Non-pigmented ciliary epithelial cell (primary cell): ENCODE data around the genes ZBTB5 and FRMPD1.

- RRBS: no CpG with 5 or more reads among the region's 6 CpGs
Measured at GRCh38 chr9:35695850-35696543, 6.3 kb upstream of the TPM2 start.

GRCh38 chr9:35715057-35715937, 16.7 kb downstream of the TLN1 start:
- RRBS: no CpG with 5 or more reads among the region's 7 CpGs

DNA sequence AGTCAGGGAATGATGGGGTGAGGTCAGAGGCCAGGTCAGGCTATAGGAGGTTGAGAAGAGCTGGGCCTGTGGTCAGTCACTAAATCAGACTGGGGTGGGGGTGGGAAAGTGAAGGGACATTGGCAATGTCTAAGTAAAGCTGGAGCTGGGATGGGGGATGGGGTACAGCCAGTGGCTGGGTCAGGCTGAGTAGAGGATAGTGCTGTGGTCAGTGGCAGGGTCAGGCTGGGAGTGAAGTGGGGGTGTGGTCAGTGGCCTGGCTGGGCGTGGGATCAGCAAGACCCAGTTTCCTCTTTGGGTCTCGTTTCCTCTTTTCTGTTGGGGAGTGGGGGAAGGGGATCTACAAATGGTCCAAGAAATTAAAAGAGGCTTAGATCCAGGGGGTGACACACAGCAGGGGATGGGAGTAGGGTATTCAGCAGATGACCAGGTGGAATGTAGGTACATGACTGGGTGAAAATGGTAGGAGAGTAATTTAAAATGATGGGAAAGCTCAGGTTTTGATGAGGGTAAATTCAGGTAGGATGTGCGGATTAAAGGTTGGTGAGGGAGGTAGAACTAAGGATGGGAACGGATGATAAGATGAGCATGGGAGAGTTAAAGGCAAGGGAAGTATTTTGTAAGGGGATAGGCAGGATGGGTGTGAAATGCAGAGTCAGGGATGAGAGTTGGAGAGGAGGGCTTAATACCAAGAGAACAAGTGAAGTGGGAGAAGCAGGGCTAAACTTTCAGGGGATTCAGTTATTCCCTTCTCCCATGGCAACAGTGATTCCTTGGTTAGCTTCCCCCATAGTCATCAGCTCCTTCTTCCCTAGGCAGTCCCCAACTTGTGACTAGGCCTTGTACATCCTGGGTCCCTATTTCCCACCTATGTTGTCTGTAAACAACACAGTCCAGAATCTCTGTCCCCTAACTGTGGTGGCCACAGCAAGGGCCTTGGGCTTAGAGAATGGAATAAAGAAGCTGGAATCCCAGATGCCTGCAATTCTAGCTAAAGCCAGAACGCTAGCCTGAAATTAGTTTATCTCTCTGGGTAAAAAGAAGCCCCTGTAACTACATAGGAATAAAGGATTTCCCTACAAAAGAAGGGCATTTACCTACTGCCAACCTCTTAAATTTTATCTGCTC, 1.5 kb downstream of the TLN1 start:
- RRBS: no CpG with 5 or more reads among the region's 5 CpGs

GRCh38 chr9:35757302-35757753, 3.3 kb upstream of the MSMP start:
- RRBS: 0% methylated on average over 3 of the region's 16 CpGs

- RRBS: no CpG with 5 or more reads among the region's 2 CpGs
Measured at GRCh38 chr9:35757754-35758078, 3.6 kb upstream of the MSMP start.

DNA sequence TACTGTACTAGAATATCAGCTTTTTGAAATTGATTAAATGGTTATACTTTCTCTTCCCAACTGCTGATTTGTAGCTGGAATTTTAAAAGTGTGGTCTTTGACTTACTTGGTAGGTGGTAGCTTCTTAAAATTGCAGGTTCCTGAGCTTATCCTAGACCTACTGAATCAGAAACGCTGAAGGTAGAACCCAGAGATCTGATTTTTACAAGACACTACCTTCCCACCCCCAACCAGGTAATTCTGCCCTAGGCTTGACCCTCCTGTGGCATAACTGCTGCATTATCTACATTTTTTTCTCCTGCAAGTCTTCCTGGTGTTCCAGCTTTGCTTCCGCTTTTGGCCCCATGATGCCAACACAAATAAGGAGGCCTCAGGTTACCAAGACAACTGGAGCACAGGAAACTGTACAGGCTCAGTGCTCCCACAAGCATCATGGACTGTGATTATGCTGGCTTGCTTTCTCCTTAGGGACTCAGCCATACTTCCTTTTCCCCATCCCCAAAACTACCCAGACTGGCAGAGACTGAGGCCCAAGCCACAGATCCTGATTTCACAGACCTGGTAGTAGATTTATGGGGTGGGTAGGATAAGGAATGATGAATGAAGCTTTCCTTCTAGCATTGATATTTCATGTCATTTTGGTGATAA, 6.5 kb upstream of the MSMP start:
- RRBS: no CpG with 5 or more reads among the region's 2 CpGs

DNA sequence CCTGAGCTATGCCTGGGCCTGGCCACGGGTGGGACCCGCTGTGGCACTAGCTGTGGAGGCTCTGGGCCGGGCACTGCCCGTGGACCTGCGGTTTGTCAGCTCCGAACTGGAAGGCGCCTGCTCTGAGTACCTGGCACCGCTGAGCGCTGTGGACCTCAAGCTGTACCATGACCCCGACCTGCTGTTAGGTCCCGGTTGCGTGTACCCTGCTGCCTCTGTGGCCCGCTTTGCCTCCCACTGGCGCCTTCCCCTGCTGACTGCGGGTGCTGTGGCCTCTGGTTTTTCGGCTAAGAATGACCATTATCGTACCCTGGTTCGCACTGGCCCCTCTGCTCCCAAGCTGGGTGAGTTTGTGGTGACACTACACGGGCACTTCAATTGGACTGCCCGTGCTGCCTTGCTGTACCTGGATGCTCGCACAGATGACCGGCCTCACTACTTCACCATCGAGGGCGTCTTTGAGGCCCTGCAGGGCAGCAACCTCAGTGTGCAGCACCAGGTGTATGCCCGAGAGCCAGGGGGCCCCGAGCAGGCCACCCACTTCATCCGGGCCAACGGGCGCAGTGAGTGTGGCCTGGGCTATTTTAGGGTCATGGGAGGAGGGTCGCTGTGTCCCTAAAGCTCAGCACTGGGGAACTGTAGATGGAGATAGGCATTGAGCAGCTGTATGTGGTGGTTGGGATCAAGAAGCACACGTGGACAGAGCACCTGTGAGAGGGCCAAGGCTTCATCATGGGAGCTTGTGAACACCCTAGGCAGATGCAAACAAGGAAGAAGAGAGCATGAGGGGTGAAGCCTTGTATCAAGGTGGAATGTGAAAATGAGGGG, 1.3 kb downstream of the NPR2 start:
- RRBS: no CpG with 5 or more reads among the region's 31 CpGs

- RRBS: 46% methylated on average over 2 of the region's 44 CpGs
Measured at GRCh38 chr9:35846165-35846833, 17.3 kb downstream of the TMEM8B start.

GRCh38 chr9:35911501-35912205, 2.4 kb downstream of the SPAAR start:
- RRBS: no CpG with 5 or more reads among the region's 12 CpGs

DNA sequence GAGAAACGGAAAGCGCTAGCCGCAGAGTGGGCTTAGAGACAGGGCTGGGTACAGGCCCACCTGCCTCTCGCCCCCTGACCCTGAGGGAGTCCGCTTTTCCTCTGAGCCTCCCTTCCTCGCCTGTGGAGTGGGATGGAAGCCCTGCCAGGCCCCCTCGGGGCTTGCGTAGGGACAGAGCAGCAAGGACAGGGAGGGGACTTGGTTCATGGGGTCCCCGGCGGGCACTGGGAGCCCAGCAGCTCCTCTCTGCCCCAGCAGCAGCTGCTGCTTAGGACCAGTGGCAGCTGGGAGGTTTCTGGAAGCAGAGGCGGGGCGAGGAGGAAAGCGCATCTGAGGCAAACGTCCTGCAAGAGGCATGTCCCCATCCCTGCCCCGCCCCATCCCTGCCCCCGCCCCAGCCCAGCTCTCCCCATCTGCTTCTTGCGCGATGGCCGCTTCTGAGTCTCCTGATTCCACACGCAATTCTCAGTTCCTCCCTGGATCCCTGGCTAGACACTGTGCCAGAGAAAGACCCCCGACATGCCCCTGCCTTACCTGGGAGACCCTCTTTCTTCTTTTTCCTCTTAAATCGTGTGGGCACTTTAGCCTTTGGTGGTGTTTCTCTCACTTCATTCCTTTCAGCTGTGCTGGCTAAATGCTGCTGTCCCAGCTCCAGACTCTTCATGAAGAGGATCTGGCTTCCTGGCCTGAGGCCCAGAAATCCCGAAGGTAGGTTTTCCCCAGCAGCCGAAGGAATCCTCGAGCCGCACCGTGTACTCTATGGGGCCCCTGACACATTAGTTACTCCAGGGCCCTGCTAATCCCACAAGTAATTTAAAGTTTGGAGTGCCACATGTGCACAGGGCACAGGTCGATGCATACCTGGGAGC, 4.3 kb upstream of the OR2S2 start:
- RRBS: no CpG with 5 or more reads among the region's 28 CpGs

- RRBS: no CpG with 5 or more reads among the region's 10 CpGs
Measured at GRCh38 chr9:36319653-36320516, 61.6 kb upstream of the GNE start.

DNA sequence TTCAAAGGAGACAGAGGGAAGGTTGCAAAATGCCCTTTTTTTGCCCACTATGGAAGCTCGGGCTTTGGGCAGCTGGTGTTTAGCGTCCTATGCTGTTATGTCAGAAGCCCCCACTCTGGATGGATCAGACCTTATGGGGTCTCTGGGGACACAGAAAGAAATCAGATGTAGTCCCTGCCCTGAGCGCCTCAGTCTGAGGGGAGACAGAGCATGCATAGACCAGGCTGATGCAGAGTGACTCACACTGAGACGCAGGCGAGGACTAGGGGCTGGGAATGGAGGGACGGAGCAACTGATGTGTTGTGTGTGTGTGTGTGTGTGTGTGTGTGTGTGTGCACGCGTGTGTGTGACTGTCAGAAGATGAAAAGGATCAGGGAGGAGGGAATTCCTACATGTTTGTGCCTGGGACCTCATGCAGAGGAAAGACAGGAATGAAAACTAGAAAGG, 229.8 kb downstream of the MELK start:
- RRBS: no CpG with 5 or more reads among the region's 8 CpGs

DNA sequence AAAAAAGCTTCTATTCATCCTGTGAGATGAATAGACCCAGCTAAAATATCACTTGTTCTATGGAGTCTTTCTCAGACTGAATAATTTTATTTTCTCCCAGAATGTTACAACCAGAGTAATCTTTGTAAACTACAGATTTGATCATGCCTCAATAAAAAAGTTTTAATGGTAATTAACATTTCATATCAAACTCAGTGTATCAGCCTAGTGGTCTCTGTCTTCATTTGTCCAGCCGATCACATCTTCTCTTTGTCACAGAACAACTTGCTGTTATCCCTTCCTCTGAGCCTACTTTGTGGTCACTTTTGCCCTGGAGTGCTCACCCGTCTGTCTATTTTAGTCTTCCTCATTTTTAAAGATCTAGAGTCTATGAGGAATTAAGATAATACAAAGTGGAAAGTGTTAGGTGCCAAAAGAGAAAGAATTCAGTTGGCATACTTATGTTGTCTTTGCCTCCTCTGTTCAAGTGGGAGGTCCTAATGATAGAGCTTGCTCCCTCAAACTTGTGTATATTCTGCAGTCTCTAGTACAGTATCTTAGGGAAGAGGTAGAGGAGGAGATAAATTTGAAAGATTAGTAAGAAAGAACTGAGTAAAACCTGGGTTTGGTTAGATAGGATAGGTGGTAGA, 77.9 kb downstream of the ZCCHC7 start:
- RRBS: no CpG with 5 or more reads among the region's 2 CpGs

DNA sequence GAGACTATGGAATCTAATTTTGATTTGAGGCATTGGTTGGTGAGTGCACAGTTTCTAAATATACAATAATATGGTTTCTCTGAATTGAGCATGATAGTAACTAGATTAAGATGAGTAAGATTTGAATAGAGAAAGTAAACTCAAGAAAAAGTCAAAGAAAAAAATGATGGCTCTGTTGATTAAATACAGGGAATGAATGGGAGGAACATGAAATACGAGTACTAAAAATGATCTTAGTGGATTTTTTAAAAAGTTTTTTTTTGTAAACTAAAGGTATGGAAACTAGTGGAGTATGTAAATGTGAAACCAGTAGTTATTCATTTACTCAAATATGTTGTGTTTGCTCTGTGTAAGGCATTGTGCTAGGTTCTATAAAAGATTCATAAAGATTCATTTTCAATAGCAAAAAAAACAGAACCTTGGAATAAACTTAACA, 101.2 kb downstream of the ZCCHC7 start:
- RRBS: no CpG with 5 or more reads among the region's 1 CpG

- RRBS: no CpG with 5 or more reads among the region's 11 CpGs
Measured at GRCh38 chr9:37417842-37418814, 4.4 kb upstream of the GRHPR start.

DNA sequence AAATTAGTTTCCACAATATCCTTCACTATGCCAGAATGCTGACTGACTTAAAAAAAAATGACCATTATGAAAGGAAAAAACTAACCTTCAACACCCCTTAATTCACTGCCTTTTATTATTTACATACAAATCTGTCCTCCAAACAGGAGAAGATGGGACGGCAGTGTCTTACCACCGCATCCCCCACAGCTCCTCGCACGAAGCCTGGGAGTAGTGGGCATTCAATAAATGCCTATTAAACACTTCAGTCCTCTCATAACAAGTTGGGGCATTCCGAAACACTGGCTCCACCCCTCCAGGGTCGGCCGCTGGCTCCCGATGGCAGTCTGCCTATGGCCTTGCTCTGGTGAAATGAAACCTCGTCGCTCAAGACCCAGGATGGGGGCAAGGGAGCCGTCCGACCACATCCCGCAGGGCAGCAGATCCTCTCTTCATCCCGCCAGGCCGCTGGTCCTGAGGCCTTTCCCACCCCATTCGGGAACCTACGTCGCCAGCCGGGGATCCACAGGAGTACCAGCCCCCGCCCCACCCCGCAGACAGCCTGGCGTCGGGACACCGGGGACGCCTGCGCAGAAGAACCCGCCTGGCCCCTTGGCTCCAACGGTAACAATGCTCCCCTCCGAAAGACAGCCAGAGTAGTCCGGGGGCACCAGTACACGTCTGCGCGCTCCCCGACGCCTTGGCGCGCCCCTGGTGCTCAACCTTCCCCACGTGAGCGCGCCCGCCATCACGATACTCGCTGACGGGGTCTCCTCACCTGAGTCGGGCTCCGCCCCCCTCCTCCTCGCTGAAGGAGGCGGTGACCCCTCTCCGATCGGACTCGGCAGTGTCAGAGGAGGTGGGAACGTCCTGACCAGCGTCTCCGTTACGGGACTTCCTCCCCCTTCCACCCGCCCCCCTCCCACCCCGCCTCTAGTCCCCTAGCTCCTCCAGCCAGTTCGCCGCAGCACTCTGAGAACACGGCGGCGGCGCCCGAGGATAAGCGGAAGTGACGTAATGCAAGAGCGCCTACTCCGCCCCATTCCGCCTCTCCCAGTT, at the start of gene ZBTB5:
ZBTB5 (minus strand) TSS at position 993 of the 1,038 bp plus-strand sequence.
- RRBS: 1% methylated on average over 11 of the region's 69 CpGs

DNA sequence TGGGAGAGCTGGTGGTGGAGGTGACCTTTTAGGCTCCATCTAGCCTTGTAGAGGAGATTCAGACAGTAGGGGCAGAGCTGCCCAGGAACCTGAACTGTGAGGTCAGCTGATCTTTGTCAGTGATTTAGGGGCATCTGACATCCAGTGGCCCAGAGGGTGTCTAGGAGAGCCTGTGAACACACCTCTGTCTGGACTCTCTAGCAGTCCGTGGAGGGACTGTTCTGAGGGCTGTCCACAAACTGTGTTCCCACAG, 16.6 kb downstream of the POLR1E start:
- RRBS: no CpG with 5 or more reads among the region's 1 CpG

DNA sequence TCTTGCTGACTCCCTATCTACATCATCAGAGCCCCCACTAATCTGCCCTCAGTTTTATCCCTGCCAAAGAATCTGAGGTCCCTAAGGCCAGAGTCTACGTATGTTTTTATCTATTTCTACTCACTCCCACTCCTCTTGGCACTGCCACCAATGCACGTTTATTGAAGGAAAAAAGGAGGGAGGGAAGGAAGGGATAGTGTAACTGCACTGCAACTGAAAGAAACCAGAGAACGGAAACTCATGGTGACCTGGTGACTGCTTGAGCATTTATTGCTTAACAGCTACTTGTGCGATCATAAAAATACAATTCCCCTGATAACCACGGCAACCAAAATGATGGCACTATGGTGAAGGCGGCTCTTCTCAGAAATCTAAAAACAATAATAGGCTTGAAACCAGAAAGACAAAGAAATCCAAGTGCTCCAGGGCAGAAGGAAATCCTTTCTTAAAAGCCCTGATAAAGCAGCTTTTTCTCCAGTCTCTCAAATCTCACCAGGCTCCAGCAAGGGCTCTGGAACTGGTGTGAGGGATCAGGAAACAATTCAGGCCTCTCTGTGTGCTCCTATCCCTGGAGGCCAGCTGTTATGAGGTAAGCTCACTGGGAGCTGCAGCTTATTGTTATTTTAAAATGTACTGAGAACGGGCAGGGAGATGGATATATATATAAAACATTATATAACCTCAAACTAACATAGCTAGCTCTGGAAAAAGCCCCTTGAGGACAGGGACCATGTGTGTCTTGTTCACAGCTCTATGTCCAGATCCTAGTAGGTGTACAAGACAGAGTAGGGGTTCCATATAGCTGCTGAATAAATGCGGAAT, 1.9 kb downstream of the FBXO10 start:
- RRBS: no CpG with 5 or more reads among the region's 8 CpGs

DNA sequence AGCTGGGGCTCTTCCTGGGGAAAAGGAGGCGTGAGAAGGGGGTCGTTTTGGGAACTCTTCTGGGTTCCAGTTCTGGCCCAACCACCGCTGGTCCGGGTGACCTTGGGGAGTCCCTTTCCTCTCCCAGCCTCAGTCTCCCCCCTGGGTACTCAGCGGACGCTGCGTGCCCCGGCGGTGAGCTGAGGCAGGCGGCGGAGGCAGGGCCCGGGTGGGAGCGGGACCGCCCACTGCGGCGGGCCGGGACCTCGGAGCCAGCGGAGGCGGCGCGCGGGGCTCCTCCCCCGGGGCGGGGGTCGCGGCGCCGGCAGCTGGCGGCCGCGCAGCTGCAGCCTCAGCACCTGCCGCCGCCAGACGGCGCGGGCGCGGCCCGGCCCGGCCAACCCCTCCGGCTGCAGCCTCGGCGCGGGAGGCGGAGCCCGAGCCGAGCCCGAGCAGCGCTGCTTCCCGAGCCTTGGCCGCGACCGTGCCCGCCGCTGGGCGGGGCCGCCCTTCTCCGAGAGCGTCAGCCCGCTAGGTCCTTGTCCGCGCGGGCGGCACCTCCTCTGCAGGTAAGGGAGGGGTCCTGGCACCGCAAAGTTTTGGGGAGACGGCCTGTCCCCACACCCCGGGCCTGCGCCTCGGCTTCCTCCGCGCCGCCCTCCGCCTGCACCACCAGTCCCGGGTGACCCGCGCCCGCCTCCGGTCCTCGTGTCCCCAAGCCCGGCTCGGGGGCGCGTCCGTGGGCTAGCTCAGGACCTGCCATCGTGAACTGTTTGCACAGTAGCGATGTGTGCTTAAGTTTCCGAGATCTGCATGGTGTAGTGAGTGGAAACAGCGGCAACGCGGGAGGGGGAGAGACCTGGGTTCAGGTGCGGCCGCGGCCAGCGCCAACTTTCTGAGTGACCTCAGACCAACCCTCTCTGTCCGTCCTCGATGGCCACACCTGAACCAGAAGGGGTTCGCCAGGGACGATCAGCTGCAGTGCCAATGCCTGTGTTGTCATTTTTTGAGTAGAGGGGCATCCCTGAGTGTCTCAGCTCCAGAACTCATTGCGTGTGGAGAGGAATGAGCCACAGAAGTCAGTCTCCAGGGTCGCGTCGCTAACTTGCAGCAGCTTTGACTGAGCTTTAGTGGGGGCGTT, at the start of gene FRMPD1:
FRMPD1 (plus strand) TSS at position 408 of the 1,120 bp plus-strand sequence.
- RRBS: 3% methylated on average over 34 of the region's 104 CpGs